Placental pericyte (primary cell): ENCODE results near the gene MYOCD.

DNA sequence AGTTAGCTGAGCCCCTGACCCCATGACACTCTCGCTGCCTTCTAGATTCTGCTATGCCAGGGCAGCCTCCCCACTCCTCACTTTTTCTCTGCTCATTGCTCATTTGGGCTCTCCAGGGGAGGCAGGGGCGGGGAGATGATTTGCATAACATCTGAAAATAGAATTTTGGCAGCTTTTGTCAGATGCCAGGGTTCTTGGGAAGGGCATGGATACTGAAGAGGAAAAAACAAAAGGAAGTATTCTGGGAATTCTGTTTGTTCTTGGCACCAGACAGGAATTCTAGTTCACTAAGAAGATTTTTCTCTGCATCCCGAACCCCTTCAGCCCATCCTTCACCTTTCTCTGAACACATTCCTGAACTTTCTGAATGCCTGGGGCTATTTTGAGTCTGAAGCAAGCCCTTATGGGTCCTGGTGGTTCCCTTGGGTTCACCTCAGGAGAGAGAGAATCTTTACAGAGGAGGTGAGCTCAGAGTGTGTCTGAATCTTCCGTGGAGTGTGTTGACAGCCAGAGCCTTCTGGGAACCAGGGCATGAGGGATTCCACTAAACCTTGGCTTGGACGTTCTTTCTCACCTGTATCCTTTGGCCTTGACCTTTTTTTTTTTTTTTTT lies 78.2 kb upstream of the GAS7 start:
- CAGE, long polyA plus RNA = no peak

- CAGE, long polyA plus RNA = no peak
Measured at GRCh38 chr17:10630162-10630639, 26.9 kb downstream of the MYH3 start.

- CAGE, long polyA plus RNA = no peak
Measured at GRCh38 chr17:10736855-10737803, 7.3 kb upstream of the TMEM220 start.

- CAGE, long polyA plus RNA = no peak
Measured at GRCh38 chr17:10758190-10758693, 28.4 kb upstream of the TMEM220 start.

GRCh38 chr17:10804480-10804922 lies 602 bp upstream of the TMEM238L start:
- CAGE, long polyA plus RNA = no peak

DNA sequence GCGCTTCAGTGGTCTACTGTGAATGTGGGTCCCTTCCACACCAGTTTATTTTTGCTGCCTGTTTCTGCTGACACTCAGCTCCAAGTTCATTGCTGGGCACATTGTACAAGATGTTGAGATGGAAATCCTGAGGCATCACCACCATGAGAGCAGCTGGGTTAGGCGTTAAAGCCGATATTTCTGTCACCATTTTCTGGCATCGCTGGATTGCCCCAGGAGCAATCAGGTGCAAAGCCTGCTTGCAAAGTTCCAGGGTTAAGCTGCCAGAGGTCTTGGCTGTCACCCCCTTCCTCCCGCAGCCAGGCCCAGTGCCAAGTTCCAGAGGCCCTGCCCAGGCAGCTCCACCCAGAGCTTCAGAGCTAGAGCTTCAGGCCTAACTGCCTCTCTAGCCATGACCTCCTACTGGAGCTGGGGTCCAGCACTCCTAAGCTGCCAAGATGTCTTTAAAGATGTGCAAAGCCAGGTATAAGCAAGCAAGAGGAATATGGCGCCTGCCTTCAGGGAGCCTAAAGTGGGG lies 8.7 kb upstream of the TMEM238L start:
- CAGE, long polyA plus RNA = no peak

GRCh38 chr17:10814006-10814530 lies 10.2 kb upstream of the TMEM238L start:
- CAGE, long polyA plus RNA = no peak

DNA sequence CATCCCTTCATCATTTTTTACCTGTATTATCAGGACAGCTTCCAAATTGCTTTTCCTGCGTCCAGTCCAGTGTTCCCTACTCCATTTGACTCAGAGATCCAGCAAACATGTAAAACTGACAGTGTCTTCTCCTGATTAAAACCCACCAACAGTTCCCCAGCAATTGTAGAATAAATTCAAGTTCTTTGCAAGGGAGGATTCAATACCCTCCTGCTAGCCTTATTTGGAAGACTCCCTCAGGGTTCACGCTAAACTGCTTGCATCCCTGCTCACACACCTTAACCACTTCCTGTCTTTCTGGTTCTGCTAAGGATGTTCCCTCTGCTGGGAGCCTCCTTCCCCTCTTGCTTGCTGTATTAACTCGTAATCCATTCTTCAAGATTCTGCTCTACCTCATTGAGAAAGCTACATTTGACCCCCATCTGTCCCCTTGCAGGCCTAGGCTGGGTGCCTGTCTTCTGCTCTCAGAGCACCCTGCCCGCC lies 2.4 kb upstream of the SHISA6 start:
- CAGE, long polyA plus RNA = no peak

- CAGE, long polyA plus RNA = no peak
Measured at GRCh38 chr17:11240010-11240881, 767 bp upstream of the SHISA6 start.

GRCh38 chr17:11608200-11608893 lies 10.1 kb downstream of the DNAH9 start:
- CAGE, long polyA plus RNA = no peak

- CAGE, long polyA plus RNA = no peak
Measured at GRCh38 chr17:12665270-12666361, at the start of gene MYOCD. Gene MYOCD, plus strand, starts transcription at chr17:12665890.

DNA sequence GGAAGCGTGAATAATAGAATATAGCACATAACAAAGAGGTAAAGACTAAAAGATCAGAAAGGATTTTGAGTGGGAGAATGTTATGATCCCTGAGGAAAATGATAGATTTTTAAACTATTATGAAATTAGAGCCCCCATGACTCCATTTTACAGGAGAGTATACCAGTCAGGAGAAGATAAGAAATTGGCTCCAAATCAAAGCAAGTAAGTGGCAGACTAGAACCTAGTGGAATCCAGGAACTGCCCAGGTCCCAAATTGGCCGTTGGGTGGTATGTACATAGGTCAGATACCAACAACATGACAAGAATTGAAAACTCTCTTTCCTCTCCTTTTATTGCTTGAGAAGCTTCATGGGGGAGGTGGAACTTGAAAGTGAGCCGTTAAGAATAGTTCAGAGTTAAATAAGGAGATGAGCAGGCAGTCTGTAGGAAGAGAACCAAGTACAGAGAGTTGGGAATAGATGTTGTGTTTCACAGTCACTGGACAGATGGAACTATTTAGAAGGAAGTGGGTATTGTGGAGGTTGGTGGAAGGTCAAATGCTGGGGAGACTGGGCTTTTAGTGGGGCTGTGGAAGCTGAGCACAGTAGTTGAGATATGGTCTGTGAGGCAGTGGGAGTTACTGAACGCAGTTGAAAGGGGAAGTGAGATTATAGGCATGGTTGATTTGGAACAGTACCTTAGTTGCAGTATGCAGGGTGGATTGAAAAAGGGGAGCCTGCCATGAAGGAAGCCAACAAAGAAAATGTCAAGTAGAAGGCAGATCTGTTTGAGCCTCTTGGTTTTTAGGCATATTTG lies 26.3 kb downstream of the ARHGAP44 start:
- CAGE, long polyA plus RNA = no peak

DNA sequence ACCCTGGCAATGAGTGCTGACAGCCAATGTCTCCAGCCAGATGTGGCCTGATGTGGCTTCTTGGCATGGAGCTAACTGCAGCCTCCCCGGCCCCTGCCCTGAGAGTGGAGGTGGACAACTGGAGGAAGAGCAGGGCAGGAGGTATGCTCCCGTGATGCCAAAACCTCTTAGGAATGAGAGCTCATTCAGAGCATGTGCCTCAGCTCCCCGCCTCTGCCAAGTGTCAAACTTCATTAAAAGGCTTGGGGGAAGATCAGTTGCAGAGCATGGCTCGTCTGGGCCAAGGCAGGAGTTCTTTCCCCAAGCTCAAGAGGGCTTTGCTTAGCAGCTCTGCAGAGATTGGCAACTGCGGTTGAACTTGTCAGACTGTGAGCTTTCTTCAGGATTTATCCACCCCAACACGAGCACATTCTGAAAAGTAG lies 248.2 kb downstream of the HS3ST3A1 start:
- CAGE, long polyA plus RNA = no peak

DNA sequence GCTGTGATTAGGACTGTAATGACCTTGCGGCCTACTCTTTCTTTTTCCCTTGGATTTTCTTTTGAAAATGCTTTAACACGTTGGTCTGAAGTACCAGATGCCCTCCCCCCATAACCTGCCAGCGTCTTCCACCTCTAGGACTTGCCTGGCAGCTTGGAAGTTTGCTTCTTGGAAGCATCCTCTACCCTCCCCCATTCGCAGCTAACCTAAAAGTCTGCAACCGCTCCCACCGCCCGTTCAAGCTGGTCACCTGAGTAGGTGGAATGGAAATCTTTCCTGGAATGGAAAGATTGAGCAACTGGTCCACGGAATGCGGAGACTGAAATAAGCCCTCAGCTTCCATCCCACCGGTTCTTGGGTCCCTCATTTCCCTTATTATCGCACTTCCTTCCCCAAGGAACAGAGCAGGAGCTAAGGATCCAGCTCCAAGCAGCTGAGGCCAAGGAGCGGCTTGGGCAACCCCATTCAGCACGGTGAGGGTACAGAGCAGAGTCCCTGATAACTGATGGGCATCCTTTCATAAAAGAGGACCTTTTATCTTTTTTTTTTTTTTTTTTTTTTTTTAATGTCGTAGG lies 31.5 kb downstream of the HS3ST3B1 start:
- CAGE, long polyA plus RNA = no peak

DNA sequence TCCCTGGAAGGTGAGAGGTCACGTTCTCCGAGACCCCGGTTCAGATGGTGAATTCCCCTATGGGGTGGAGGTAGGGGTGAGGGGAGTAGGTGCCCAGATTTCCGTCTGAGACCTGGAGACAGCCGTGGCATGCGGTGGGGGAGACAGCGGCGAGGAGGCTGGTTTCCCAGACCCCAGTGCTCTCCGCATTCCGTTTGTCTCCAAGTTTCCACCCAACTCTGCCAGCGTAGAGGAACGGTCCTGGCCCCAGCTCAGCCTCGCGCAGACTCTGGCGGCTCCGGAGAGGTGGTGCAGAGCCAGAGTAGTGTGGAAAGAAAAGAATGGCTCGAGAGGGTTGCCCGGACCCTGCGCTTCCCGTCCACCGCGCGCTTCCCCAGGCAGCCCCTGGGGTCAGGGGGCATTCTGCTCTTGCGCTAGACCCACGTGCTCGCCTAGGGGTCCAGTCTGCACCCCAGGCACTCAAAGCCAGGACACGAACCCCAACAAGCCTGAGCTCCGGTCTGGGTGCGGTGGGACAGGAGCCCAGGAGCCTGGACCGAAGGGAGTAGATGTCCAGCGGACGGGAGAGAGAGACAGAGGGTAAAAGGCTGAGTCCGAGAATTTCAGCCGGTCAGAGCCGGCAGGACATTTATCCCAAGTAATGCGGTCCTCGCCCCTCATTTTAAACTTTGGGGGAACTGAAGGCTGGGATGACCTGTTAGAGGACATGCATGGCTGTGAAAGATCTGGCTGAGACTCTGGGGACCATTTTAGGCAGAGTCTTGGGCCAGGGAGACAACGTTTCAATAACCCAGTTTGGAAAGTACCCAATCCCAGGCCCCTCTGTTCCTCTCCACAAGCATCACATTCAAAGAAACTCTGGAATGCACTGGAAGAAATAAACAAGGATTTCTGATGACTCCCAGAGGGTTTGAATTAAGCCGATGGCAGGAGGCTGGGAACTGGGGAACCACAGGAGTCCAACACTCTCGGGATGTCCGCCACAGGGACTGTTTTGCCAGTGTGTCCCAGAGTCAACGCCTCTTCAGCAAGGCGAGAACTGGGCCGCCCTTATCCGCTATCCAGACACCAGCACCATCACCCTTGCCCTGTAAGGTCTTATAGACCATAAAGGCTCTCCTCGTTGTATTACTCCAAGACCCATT lies 3.6 kb downstream of the PMP22 start:
- CAGE, long polyA plus RNA = no peak

- CAGE, long polyA plus RNA = no peak
Measured at GRCh38 chr17:15463340-15463976, 4.0 kb downstream of the CDRT4 start.

- CAGE, long polyA plus RNA = no peak
Measured at GRCh38 chr17:15473663-15474089, 6.3 kb upstream of the CDRT4 start.

GRCh38 chr17:15492309-15492981 lies 25.0 kb upstream of the CDRT4 start:
- CAGE, long polyA plus RNA = no peak

DNA sequence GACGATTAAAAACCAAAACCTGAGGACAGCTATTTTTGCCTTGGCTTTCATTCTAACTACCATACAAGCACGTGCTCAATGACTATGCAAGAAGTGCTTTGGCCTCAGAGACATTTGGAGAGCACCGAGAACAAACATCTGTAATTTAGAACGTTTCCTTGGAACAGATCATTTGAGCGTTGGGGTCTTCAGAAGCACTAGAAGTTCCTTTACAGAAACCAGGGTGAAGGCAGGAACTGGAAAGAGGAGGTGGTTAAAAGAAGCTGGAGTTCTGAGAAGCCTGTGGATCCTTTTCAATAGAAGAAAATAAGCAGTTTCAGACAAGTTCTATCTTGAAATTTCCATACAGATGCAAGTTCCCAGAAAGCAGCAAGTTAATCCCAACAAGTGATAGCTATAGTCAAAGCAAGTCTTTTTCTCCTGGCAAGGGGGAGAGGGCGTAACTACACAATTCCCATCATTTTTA lies 29.5 kb upstream of the CDRT4 start:
- CAGE, long polyA plus RNA = no peak

DNA sequence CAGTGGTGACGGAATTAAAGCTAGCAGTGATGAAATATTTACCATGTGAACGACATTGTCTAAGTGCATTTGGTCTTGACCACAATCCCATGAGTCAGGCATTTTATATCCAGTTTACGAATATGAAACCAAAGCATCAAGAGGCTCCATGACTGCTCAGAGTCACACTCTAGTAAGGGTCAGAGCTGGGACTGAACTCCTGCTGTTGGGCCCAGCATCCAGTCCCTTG lies 61.1 kb upstream of the ADORA2B start:
- CAGE, long polyA plus RNA = no peak